Endothelial cell (in vitro differentiated cells): Measurements from ENCODE around the genes BMP3 and WDFY3.

- PRO-cap: no peak
These were observed at the start of gene BMP3 for GRCh38 chr4:81030467-81031509. BMP3 (plus strand) TSS chr4:81030708.

DNA sequence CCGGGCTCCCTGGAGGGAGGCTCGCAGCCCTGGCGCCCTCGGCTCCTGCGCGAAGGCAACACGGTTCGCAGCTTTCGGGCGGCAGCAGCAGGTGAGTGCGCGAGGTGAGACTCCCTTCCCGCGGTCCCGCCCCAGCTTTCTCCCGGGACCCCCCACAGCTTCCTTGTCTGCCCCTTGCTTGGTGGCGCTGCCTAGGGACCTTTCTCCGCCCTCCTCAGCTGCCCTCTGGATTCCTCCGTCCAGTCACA is 926 bp downstream of the BMP3 start:
- PRO-cap: no peak

- PRO-cap: bidirectional peak, plus-strand start at chr4:81472067, minus-strand start at chr4:81471904
These were observed 450 bp upstream of the RASGEF1B start for GRCh38 chr4:81471960-81472754.

DNA sequence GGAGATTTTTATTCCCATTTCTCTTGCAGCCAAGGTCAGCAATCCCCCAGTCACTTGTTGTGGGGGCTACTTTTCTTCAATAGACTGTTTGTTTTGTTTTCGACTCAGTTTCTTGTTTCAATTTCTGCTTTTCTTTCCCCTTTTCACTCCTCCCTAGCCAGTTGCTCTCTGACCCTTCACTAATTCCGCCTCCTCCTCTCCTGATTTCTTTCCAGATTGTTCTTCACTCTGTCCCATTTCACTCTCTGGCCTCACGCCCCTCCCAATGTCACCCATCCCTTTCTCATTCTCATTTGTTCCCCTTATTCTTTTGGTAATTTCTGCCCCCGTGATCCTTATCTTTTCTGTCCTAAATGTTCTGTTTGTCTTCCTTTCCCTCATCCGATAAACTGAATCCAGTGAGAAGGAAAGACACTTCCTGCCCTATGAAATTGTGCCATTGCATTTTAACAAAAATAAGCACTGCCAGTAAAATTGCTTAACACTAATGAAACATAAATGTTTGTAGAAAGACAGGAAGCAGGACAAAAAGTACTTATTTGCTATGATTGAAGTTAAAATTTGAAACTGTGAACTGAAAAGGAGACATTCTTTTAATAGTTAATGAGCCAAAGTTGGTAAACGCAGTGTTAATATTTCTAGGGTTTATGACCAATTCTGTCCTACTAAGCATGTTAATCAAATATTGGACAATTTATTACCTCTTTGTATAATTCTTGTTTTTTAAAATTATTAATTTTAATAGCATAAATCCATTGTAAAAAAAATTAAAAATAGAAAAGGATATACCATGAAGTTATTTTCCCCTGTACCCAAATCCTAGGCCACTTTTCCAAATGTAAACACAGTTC is 94.6 kb upstream of the RASGEF1B start:
- PRO-cap: no peak

DNA sequence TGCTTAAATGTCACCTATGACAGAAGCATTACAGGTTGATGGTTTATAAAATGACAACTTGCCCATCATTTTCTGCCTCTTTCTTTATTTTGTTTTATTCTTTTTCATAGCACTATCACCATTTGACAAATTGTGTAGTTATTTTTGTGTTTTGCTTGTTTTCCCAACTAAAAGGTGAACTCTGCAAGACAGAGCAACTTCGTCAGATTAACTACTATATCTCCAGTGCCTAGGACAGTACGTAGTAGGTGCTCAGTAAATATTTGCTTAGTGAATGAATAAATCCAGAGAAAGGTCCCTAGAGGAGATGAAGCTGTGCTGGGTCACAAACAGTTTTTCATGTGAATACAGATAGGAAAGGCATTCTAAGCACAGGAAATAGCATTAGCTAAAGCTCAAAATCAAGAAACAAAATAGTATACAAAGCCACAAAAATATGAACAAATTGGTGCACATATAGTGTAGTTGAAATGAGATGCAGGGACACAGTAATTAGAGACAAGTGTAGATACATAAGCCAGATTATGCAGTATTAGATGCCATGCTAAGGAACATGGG is 154.3 kb upstream of the RASGEF1B start:
- PRO-cap: no peak

DNA sequence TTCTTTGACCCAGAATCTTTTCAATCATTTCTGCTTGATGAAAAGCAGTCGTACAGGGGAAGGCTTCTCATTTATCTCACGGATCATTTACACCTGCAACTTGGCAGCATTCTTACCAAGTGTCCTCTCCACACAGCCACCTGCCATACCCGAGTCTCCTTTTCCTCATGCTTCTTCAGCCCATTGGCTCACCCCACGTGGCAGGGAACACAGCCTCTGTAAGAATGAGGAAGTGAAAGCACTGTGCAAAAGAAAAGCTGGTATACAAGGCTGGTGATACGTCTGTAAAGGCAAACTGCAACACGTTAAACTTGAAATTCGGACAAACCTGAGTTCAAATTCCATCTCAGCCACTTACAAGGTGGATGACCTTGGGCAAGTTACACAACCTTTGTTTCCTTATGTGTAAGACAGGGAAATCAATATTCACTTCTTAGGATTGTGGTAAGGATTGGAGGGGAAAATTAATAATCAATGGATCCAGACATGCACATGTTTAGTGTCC is 164.0 kb upstream of the RASGEF1B start:
- PRO-cap: no peak

DNA sequence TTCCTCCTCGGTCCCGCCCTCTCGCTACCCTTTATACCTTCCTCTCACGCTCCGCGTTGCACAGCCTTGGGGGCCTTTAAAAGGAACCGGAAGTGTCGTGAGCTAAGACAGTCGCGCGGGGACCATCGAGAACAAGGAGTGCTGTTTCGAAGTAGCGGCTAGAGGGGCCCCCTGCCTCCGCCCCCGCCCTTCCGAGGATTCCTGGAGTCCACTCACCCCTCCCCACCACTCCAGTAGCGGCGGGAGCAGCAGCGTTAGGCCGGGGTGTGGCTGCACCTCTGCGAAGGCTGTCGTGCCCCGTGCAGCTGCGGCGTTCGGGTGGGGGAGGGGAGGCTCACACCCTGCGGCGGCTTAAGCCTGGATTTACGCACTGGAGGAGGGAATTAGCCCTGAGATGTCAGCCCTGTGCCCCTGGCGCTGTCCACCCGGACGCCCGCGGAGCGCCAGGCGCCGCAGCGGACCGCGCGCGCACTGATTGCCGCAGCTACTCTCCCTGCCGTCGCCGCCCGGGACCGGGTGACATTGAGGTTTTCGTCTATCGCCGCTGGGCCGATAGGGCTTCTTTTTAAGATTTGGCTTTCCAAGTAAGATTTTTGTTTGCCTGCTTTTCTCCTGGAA is 400 bp upstream of the HNRNPD start:
- PRO-cap: bidirectional peak, plus-strand start at position 105 of the sequence, minus-strand start outside the sequence; bidirectional peak, plus-strand start at position 487 of the sequence, minus-strand start at position 473 of the sequence

DNA sequence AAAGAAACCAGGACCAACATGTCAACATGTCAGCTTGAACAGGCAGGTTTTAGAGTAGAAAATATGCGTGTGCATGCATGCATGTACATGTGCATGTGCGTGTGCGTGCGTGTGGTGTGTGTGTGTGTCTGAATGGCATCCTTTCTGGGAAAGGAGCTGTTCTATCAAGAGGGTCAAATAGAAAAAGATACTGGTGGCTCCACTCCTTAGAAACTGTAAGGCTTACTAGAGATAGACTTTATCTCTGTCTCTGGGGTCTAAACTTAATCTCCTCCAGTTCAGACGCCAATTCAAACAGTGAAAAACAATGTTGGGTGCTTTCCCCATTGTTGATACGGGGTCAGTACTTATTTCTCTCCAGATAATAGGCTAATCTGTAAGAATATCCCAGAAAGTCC is 110.4 kb downstream of the SCD5 start:
- PRO-cap: no peak

- PRO-cap: bidirectional peak, plus-strand start at chr4:83012495, minus-strand start at chr4:83012205
These were observed 1.4 kb upstream of the LIN54 start for GRCh38 chr4:83011832-83012593.

- PRO-cap: no peak
These were observed 36.8 kb downstream of the COQ2 start for GRCh38 chr4:83247652-83248360.

GRCh38 chr4:83537840-83538172 is 1.9 kb downstream of the GPAT3 start:
- PRO-cap: no peak

DNA sequence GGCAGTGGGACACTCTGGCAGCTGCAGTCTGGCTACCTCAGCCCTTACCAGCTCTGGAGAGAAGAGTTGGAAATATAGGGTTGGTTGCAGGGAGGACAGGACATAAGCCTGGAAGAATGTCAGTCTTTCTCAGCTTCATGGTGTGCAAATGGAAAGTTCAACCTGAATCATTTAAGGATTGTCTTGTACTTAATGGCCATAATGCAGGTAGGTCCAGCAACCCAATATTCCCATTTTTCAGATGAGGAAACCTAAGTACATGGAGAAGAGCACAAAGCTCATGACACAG is 60.0 kb downstream of the GPAT3 start:
- PRO-cap: no peak

DNA sequence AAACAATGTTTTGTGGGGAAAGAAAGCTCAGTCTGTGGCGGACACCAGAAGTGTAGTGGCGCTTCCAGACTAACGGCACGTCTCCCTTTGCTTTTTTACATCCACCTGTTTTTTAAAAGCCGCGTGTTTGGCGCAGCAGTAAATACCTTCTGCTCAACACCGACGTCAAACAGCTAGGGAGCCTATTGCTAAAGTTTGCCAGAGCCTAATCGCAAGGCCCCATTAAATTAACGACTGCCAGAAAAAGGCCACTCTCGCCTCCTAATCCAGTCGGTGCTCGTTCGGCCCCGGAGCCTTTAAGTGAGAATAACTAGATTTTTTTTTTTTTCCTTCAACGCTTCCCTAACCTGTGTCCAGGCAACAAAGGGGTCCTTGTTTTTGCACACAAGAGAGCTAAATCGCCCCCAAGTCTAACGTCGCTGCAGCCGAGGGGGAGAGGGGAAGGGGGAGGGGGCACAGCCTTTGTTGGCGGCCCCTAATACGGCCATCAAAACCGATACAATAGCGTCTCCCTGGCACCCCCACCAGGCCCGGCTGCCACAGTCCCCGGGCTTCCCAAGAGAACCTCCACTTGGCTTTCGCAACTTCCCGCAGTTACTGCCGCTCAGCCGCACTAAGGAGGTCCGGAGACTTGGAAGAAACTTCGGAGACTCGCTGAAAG is 3.0 kb downstream of the NKX6-1 start:
- PRO-cap: no peak

GRCh38 chr4:84496640-84497588 is 2.2 kb downstream of the NKX6-1 start:
- PRO-cap: bidirectional peak, plus-strand start at chr4:84497239, minus-strand start at chr4:84496968; bidirectional peak, plus-strand start at chr4:84497438, minus-strand start at chr4:84497301

- PRO-cap: no peak
These were observed 10.2 kb upstream of the CDS1 start for GRCh38 chr4:84572665-84573163.

GRCh38 chr4:84733332-84733761 is 150.4 kb downstream of the CDS1 start:
- PRO-cap: no peak

GRCh38 chr4:84887062-84887622 is 79.3 kb downstream of the WDFY3 start:
- PRO-cap: no peak

GRCh38 chr4:84966514-84967633 is at the start of gene WDFY3:
WDFY3 (minus strand) TSS chr4:84966690.
- PRO-cap: bidirectional peak, plus-strand start at chr4:84966840, minus-strand start at chr4:84966702; bidirectional peak, plus-strand start at chr4:84967235, minus-strand start at chr4:84967243

GRCh38 chr4:85680914-85681902 is 206.3 kb downstream of the ARHGAP24 start:
- PRO-cap: no peak

- PRO-cap: no peak
These were observed 228.1 kb downstream of the ARHGAP24 start for GRCh38 chr4:85702913-85703553.